Zone of skin (tissue), 1 donor: ENCODE data around the genes PPIL1, PIM1 and CMTR1.

- RRBS, result no CpG with 5 or more reads among the region's 14 CpGs
Observed at GRCh38 chr6:36333797-36334272, 2.9 kb downstream of the BNIP5 start.

DNA sequence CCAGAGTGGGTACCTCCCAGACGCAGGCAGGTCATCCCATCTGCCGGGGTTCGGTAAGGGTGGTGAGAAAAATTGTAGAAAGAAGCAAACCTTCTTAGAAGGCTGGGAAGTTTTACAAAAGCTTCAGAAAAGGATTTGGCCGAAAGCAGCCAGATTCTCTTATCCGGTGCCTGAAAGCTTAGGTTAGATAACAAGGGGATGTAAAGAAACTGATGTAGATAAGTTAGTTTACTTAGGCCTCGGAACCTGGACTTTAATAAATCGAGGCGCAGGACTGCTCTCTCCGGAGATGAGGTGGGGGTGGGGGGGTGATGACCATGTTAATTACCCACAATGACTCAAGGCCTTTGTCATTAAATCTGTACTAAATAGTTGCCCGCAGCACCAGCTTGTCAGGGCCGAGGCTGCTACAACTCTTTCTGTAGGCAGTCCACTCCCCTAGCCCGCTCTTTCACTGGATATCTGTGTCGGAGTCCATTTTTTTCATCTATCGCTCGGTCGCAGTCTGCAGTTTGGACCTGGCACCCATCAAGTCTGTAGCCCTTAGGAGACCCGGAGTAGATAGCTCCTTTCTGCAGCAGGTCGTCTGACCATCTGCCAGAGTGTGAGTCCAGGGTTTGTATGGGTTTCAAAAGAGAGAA, 37.8 kb downstream of the STK38 start:
- RRBS, result 96% methylated on average over 8 of the region's 18 CpGs

GRCh38 chr6:36598340-36599063, 4.3 kb downstream of the SRSF3 start:
- RRBS, result no CpG with 5 or more reads among the region's 19 CpGs

- RRBS, result no CpG with 5 or more reads among the region's 8 CpGs
Observed at GRCh38 chr6:36624837-36625510, 30.8 kb downstream of the SRSF3 start.

DNA sequence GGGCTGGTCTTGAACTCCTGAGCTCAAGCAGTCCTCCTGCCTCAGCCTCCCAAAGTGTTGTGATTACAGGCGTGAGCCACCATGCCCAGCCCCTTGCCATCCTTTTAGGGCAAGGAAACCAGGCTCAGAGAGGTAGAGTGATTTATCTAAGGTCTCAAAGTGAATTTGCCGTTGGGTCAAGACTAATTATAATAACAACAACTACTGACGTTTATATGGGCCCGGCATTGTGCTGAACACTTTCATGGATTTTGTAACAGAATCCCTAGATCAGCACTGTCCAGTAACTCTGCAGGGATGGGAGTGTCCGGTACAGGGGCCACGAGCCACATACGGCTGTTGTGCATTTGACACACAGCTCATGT, 6.5 kb downstream of the CDKN1A start:
- RRBS, result 90% methylated on average over 2 of the region's 7 CpGs

GRCh38 chr6:36820706-36821533, 18.3 kb downstream of the CPNE5 start:
- RRBS, result no CpG with 5 or more reads among the region's 12 CpGs

- RRBS, result no CpG with 5 or more reads among the region's 8 CpGs
Observed at GRCh38 chr6:36873832-36874250, 762 bp downstream of the PPIL1 start.

DNA sequence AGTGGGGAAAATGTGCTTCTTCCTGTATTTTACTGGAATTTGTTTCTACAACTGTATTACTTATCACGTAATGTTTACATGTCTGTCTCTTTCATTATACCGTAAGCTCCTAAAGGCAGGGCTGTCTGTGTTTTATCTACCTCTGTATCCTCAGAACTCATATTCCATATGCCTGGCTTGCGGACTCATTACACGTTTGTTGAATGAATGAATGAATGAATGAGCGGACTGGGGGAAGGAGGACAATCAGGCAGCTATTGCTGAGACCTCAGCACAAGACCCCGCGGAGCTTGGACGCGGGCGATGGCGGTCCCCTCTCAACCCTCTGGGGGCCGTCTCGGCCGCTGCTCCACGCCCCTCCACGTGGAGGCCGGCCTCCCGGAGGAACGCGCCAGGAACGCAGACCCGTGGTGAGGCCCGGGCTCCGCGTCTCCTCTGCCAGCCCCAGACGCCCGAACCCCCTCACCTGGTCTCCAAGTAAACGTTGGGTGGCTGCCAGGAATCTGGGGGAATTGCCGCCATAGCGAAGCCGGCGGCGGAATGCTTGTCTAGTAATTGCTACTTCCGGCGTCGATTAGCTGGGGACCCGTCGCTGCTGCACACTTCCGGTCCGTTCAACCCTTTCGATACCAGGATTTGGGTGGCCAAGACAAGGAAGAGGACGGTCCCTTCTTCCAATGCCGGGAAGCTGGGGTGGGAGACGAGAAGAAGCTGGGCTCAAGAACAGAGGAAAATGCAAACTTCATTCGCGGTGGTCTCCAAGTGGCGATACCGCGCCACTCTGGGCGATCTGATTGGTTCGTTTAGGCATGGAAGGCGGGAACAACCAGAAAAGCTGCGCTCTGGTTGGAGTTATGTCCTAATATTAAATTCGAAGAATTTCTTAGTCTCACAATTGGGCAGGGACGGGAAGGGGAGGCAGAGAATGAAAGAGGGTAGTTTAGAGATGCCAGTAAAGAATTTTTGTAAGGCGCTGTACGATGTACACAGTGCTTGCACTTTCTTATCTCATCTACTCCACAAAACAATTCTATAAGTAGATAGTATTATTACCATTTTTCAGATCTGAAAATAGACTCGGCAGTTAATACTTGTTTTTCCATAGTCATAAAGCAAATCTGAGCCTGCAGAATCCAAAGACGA, at the start of gene PPIL1:
PPIL1 (minus strand) TSS at position 553 of the 1,143 bp plus-strand sequence.
- RRBS, result 2% methylated on average over 14 of the region's 59 CpGs

- RRBS, result no CpG with 5 or more reads among the region's 9 CpGs
Observed at GRCh38 chr6:36955605-36956522, 1.3 kb downstream of the PI16 start.

DNA sequence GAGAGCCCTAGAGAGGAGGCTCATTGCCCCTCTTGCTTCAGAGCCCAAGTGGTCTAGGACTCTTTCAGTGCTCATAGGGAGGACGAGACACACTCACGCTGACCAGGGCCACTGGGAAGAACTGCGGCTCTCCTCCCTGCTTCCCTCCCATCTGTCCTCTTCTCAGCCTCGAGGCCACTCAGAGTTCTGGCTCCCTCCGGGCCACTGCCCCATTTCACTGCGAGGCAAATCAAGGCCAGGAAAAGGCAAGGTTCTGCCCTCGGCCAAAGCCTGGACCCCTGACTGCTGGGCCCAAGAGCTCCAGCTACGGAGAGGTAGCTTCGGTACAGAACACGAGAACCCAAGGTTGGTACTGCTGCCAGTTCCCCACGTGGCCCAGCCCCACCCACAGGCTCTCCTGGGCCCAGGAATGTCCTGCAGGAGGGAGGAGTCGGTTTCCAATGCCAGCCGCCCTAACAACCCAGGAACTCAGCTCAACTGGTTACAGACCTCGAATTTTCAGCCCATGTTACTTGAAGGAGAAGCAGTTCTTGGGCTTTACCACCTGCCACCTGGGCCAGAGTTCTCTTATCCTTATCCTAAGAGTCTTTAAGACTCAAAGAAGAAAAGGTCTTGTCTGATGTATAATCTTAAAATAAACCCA, 14.8 kb downstream of the PI16 start:
- RRBS, result no CpG with 5 or more reads among the region's 14 CpGs

DNA sequence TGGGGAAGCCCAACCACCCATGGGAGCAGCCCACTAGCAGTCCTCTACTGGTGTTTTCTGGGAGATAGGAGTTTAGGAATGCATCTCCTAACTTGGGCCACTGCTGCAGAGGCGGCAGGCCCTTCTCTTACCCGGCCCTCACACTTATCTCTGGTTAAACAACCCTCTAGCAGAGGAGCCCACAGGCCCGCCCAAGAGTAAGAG, 10.2 kb downstream of the MTCH1 start:
- RRBS, result no CpG with 5 or more reads among the region's 3 CpGs

DNA sequence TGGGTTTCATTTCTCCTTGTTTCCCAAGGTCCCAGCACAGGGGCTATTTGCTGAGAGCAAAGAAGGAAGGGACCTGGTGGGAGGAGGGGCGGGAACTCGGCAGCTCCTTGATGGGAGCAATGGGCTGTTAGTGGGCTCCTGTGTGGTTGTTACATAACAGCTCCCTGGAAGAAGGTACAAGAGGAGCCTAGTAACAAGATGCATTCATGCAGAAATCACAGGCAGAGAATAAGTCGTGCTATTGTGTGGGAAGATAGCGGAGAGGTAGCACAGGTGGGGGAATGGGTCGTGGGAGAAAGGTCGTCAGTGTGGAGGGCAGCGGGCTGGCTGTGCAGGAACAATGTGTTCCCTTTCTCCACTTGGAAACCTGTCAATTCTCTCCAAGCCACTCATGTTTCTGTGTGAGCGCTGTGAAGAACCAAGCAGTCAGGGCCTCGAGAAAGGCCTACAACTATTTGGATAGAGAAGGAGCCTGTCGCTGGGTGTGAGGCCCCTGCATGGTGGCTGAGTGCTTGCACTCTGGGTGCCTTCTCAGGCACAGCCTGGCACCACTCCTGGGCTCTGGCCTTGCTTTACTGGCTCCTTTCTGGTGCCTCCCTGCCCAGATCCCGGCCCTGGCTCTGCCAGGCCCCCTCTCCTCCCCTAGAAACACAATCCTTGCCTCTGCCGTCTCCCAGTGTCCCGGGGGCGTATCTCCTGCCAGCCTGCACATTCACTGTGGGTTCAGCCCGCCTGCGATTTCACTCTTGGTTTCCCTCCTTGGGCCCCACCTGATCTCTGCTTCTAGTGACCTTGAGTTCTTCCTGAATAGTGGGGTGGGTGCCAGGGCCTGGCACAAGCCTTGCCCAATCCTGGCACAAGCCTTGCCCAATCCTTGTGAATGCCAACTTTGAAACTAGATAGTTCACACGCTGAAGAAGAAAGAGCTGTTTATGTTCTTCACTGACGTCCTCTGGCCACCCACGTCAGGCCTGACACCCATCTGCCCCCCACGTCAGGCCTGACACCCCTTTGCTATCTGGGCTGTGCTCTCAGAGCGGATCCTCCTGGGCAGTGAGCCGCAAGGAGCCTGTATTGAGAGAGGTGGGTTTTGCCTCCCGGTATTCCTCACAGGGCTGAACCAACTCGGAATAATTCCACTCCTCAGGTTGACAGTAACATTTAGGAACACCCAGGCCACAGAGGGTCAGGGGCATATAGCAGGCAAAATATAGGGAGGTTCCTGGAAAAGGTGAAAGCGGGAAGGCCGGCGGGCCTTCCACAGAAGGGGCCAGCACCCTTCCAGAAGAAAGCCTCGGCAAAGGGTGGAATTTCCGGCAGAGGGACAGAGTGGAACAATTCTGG, 7.2 kb upstream of the FGD2 start:
- RRBS, result 29% methylated on average over 7 of the region's 29 CpGs

- RRBS, result no CpG with 5 or more reads among the region's 13 CpGs
Observed at GRCh38 chr6:37033206-37033816, 27.9 kb downstream of the FGD2 start.

DNA sequence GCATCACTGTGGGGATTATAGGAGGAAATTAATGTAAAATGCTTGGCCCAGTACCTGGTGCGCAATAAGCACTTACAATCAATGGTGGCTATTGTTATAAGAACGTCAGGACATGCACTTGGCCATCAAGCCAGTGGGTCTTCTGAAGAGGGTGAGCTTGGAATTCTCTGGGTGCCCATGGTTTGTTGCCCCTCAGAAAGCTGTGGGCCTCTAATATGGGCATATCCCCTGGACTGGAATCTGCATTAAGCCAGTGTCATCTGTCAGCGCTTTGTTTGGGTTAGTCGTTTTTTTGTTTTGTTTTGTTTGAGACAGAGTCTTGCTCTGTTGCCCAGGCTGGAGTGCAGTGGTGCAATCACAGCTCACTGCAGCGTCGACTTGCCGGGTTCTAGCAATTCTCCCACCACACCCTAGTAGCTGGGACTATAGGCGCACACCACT, 43.9 kb downstream of the FGD2 start:
- RRBS, result no CpG with 5 or more reads among the region's 8 CpGs

- RRBS, result no CpG with 5 or more reads among the region's 25 CpGs
Observed at GRCh38 chr6:37049763-37050796, 44.6 kb downstream of the FGD2 start.

DNA sequence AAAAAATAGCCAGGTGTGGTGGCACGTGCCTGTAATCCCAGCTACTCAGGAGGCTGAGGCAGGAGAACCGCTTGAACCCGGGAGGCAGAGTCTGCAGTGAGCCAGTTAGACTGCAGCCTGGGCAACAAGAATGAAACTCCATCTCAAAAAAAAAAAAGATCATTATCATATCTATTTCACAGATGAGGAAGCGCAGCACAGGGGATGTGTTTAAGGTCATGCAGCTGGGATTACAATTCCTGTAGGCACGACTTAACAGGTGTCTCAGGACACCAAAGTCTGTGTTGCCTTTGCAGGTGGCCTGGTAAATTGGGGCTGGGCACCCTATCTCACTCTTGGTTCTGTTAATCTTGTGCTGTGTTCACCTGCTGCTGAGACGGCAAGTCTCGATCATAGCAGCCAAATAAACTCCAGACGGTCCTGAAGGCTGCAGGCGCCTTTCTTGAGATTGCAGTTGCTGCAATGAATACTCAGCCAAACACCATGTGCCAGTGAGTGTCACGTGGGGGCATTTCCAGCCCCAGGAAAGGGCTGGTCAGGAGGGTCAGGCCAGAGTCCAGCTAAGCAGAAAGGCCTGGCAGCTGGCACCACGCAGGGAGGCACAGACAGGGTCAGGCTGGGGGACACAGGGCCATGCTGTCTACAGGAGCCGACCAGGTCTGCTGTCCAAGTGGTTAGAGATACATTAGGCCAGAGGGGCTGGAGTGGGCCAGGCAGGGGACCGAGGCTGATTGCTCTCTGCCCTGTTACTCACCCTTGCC, 55.8 kb downstream of the FGD2 start:
- RRBS, result no CpG with 5 or more reads among the region's 13 CpGs

- RRBS, result 3% methylated on average over 16 of the region's 74 CpGs
Observed at GRCh38 chr6:37168779-37169939, 793 bp upstream of the PIM1 start.

GRCh38 chr6:37170066-37170662, at the start of gene PIM1:
Gene PIM1, plus strand, starts transcription at chr6:37170152.
- RRBS, result 1% methylated on average over 29 of the region's 71 CpGs

DNA sequence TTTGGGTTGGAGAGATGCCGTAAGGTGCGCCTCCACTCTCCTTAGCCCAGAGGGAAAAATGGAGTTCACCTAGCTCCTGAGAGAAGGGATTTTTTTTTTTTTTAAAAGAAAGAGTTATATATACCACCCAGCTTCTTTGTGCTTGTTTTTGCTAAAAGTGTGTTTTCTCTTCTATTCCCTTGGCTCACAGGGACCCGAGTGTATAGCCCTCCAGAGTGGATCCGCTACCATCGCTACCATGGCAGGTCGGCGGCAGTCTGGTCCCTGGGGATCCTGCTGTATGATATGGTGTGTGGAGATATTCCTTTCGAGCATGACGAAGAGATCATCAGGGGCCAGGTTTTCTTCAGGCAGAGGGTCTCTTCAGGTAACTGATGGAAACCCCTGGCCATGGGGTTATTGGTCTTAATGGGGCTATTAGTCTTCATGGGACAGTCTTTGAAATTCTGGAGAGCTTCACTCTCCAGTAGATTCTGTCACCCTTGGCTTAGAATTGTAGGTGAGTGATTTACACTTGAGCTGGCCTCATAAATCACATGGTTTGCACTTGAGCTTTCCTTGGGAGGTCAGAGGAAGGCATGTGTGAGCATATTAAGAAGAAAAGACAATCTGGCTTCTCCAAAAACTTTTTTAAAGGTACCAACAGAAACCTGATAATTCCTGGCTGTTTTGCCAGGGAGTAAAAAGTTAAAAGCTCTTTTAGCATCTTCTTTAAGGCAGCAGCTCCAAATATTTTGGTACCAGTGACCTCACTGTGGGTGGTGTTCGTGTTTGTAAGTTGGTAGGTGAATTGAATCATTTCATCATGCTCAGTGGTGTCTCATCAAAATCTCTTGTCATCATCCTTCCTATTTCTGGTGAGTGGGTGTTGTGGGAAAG, 3.1 kb downstream of the PIM1 start:
- RRBS, result no CpG with 5 or more reads among the region's 10 CpGs

DNA sequence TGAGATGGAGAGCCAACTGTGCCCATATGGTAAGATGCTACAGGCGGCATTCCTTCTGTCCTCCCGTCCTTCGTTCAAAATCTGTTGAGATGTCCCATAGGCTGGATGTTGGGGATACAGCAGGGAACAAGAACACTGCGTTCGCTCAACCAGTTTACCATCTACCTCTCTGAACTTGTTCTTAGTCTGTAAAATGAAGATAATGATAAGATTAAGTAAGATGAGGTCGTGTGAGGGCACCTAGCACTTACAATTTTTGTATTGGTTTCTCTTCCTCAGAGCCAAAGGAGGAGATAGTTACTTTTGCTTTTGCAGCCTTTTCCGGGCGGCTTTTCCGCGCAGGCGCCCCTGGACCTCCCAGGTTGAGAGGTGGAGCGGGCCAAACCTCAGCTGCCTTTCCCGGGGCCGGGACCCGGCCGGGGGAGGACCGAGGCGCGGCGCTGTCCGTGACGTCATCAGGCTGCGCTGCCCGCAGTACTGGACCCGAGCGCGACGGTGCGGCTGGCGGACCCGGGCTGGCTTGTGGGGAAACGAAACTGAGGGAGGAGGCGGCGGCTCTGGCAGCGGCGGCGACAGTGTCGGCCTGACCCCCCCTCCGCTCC, at the start of gene CMTR1:
CMTR1 (plus strand) TSS at position 472 of the 602 bp plus-strand sequence.
- RRBS, result under 1% methylated on average over 25 of the region's 39 CpGs